Measurements from ENCODE around the gene UGGT2.

DNA sequence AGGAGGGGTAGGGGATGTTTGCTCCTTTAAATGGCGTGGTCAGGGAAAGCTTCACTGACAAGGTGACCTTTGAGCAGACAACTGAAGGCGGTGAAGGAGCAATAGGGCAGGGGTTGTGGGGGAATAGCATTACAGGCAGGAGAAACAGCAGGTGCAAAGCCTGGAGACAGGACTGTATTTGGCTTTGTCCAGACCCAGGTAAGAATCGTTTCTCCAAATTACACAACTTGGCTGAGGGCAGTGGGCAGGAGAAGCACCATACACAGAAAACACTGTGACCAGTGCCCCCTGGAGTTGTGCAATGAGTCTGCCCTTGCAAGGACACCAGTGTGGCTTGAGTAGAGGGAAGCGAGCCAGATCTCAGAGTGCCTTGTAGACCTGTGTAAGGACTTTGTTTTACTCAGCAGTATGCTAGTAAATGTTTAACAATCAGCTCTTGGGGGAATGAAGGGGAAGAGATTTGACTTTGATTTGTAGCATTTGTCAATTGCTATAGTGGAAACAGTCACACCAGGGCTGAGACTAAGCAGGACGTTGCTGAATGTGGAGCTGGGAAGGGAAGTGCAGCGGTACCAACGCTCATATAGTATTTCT, 360.0 kb downstream of the DCT start:
- PRO-cap, 2 experiments = no peak in any of the 2 experiments

DNA sequence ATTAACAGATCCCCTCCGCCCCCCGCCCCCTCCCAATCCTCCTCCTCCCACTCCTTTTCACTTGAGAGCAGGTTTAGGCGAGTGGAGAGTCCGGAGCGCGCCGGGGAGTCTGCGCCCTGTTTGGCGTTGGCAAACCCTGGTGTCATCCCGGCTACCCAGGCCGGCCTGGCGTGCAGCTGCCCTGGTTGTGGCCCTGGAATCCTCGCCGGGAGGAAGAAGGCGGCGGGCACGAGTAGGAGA, 1.1 kb upstream of the SOX21 start:
- PRO-cap, 2 experiments = no peak in any of the 2 experiments

DNA sequence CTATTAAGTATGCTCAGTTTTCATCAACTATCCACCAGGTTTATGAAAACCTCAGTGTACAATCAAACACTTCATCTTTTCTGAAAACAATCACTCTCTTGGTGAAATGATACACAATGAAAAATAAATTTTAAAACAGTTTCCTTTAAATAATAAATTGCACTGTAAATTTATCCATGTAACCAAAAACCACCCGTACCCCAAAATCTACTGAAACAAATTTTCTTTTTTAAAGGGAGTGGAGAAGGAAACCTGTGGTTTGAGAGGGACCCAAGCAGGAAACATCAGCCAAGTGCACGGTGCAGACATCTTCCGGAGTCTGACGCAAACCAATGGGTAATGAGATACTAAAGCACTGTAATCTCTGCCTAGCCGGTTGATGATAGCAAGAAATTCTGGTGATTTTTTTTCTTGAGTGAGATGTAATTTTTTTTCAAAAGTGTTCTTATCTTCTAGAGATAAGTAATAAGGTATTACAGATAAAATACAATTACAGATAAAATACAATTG, 115.4 kb downstream of the ABCC4 start:
- PRO-cap, 2 experiments = no peak in any of the 2 experiments

DNA sequence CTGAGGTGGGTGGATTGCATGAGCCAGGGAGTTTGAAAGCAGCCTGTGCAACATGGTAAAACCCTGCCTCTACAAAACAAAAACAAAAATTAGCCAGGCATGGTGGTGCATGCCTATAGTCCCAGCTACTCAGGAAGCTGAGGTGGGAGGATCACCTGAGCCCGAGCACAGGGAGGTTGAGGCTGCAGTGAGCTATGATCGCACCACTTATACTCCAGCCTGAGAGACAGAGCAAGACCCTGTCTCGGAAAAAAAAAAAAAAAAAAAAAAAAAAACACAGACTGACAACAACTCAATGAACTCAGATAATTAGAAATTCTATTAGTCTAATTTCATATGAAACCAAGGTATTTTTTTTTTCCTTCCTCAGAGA, 22.7 kb downstream of the ABCC4 start:
- PRO-cap, 2 experiments = no peak in any of the 2 experiments

- PRO-cap, 2 experiments = no peak in any of the 2 experiments
Measured at GRCh38 chr13:95298205-95298548, 3.1 kb downstream of the ABCC4 start.

- PRO-cap, 2 experiments = no peak in any of the 2 experiments
Measured at GRCh38 chr13:95785678-95786206, 108.8 kb downstream of the DNAJC3 start.

GRCh38 chr13:96052499-96053680, at the start of gene UGGT2:
TSS of gene UGGT2 (minus strand) at chr13:96053401.
- PRO-cap, 2 experiments = peak in 2 of 2 experiments; most common plus-strand start chr13:96053608 (in 2); most common minus-strand start chr13:96053387 (in 2)

- PRO-cap, 2 experiments = no peak in any of the 2 experiments
Measured at GRCh38 chr13:97226718-97227873, 5.0 kb downstream of the MBNL2 start.

DNA sequence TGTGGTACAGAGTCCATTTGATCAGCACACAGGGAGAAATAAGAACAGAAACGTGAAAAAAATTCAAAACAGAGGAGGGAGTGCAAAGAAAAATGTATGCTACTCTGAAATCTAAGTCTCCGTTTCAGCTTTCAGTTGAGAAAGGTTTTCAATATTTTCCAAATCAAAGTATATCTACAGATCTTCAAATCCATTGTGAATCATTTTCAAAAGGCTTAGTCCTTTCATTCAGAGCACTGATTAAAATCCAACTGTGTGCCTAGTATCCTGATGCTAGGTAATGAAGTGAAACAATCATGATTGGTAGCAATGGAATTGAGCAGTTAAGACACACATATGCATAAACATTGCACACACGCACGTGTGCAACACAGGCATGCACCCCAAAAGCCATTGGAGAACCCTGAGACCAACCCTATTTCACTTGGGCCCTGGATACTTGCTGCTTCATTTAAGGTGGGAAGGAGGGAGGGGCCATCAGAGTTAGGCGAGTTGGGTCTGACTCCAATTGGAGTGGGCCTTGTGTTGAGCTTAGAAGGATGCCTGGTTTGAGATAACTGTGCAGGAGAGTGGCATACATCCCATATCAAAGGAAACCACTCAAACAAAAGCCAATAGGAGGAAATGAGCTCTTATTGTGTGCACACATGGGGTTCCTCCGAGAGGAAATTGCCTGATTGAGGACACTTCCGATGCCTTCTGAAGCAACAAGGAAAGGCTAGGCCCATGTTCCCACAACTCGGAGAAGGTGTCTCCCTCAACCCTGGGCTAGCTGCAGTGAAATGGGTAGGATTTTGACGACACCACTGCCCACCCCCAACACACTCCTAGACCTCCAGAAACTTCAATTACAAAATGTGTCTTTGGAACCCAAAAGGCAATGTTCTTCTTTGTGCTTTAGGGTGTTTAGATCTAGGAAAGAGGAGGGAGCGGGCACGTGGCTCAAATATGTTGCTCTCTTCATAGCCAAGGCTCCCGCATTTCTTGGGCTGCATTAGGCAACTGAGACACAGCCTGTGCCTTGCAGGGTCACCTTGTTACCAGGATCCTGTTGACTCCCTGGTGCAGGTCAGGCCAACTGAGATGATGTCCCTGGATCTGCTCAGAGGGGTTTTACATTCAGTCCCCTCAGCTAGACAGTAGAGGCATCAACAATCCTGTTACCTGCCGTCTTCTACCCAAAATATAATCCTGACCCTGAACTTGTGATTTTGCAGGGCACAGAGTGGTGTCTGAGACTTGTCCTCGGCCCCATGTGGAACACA, 19.6 kb downstream of the MBNL2 start:
- PRO-cap, 2 experiments = no peak in any of the 2 experiments

DNA sequence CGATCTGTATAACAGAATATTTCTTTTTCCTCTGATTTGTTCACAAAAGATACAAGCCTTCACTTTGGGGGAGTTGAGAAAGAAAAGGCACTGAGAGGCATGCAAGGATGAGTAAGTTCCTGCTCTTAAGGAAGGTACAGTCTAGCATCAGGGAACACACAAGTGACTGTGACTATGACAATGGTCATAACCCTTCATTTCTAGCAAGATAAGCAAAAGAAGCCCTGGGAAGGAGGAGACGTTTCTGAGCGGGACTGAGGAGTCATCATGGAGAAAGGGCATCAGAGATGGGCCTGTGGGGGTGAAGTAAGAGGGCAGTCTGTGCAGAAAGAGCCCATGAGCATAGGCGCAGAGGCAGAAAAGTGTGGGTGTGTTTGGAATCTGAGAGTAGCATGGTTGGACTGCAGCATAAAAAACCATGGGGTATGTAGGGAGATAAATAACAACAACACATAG, 86.6 kb downstream of the MBNL2 start:
- PRO-cap, 2 experiments = no peak in any of the 2 experiments

DNA sequence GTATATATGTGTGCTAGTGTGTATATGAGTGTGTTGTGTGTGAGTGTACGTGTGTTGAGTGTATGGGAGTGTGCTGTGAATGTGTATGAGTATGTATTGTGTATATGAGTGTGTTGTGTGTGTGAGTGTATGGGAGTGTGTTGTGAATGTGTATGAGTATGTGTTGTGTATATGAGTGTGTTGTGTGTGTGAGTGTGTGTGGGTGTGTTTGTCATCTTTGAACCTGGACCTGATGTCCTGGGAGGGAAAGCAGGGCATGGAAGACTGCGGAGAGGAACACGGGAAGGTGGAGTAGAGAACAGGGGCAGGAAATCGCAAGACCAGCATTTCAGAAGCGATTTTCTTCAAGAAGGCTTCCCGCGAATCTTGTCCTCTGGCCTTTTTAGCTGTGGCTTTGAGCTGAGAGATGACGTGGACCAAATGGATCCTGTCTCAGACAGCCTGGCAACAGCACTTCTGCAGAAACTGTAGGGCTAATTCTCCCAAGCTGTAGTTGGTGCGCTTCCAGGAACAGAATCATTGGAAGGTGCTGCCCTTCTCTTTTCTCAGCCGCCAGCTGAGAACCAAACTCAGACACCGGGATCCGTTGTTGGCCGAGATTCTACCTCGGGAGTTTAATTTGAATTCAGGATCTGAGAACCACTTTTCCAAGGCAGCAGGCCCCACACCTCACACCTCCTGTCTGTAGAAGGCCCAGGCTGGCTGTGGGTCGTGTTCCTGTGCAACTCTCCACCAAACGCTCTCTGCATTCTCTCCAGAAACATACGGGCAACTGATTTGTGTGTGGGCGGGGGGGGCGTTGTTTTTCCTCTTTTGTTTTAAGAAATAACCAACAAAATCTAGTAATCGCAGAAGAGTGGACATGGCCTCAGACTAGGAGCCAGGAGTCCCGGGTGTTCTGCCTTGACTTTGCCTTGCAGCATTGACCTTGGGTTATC, 94.6 kb upstream of the RAP2A start:
- PRO-cap, 2 experiments = no peak in any of the 2 experiments

DNA sequence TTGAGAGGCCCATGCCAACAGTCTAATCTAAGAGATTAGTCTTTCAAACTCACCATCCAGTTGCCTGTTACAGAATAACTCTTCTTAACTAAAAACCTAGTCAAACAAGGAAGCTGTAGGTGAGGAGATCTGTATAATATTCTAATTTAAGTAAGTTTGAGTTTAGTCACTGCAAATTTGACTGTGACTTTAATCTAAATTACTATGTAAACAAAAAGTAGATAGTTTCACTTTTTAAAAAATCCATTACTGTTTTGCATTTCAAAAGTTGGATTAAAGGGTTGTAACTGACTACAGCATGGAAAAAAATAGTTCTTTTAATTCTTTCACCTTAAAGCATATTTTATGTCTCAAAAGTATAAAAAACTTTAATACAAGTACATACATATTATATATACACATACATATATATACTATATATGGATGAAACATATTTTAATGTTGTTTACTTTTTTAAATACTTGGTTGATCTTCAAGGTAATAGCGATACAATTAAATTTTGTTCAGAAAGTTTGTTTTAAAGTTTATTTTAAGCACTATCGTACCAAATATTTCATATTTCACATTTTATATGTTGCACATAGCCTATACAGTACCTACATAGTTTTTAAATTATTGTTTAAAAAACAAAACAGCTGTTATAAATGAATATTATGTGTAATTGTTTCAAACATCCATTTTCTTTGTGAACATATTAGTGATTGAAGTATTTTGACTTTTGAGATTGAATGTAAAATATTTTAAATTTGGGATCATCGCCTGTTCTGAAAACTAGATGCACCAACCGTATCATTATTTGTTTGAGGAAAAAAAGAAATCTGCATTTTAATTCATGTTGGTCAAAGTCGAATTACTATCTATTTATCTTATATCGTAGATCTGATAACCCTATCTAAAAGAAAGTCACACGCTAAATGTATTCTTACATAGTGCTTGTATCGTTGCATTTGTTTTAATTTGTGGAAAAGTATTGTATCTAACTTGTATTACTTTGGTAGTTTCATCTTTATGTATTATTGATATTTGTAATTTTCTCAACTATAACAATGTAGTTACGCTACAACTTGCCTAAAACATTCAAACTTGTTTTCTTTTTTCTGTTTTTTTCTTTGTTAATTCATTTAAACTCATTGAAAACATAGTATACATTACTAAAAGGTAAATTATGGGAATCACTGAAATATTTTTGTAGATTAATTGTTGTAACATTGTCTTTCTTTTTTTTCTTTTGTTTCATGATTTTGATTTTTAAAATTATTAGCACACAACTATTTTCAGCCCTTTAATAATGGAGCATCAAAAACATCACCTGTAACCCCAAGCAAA, 41.3 kb upstream of the RAP2A start:
- PRO-cap, 2 experiments = no peak in any of the 2 experiments

DNA sequence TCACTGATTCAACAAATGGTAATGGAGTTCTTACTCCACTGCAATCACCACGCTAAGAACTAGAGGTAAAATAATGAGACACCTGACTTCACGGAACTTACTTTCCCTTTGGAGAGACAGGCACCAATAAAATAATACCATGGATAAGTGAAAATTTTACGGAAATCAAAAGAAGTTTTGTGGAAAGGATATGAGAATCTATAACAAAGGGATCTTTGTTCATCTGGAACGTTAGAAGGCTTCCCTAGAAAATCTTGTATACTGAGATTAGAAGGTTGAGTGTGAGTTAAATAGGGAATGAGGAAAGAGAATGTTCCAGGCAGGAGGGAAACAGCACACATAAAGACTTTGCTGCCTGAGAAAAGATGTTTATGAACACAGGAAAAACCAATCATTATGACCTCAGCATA, 19.6 kb upstream of the RAP2A start:
- PRO-cap, 2 experiments = no peak in any of the 2 experiments

- PRO-cap, 2 experiments = no peak in any of the 2 experiments
Measured at GRCh38 chr13:97438852-97439841, 5.2 kb downstream of the RAP2A start.

DNA sequence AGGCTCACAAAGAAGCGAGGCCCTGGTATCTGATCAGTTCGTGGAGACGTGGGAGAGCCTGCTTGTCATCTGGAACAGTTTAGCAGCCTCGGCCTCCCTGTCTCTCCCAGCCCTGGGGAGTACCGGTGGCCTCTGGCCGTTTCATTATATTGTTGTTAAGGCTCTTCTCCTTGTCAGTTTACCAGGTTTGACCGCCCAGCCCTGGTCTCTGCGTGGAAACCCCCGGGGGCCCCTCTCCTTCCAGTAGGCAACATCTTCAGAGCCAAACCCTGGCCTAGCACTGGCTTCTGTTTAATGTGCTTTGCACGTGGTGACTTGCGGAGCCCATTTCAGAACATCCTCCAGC, 1.4 kb downstream of the FARP1 start:
- PRO-cap, 2 experiments = no peak in any of the 2 experiments

GRCh38 chr13:98266148-98266766, 89.2 kb upstream of the RNF113B start:
- PRO-cap, 2 experiments = no peak in any of the 2 experiments

- PRO-cap, 2 experiments = no peak in any of the 2 experiments
Measured at GRCh38 chr13:98267102-98267626, 90.1 kb upstream of the RNF113B start.

- PRO-cap, 2 experiments = no peak in any of the 2 experiments
Measured at GRCh38 chr13:98300777-98301715, 124.0 kb upstream of the RNF113B start.

GRCh38 chr13:98394863-98395472, 181.9 kb downstream of the STK24 start:
- PRO-cap, 2 experiments = no peak in any of the 2 experiments

DNA sequence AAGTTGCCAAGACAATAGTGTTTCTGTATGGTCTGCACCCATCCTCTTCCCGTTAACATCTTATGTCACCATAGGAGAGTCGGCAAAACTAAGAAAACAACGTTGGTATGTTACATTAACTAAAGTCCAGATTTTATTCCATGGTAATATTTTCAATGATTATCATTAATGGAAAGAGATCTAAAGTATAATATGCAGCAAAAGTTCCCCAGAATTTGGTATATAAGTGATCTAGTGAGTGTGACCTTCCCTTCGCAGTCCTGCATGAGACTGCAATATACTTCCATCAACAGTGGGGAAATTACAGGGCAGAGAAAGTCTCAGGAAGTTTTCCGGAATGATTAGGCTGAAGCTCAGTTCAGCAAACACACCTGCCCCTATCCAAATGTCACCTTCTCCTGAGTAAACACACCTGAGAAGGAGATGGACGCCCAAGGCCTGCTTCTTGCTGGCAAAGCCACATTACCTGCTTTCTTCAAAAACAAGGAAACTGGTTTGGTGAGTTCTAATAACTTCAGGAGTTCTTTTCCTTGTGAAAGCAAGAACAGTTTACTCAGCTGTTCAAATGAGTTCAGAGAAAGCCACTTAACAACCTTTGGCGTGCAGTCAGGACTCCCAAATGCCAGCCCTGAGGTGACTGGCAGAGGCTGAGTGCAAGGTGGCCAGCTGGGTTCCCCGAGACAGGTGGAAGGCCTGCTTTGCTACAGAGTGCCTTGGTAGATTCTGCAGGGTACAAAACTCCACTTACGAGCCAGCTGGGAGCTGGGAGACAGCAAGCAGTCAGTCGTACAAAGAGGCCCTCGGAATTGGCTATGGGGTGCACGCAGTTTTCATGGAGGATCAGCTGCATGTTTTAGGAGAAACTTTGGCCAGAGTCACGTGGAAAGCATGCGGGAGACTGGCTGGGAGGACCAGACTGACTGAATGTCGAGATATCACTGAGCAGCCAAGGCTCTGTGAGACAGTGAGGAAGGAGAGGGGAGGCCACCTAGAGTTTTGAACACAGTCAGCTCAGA, 160.5 kb downstream of the STK24 start:
- PRO-cap, 2 experiments = no peak in any of the 2 experiments